Measurements from ENCODE around the genes ANOS1 and AMELX.

GRCh38 chrX:5725845-5726554, 502.7 kb downstream of the NLGN4X start:
- PRO-cap: no peak

- PRO-cap: no peak
Observed at GRCh38 chrX:6932019-6932818, 215.3 kb upstream of the STS start.

- PRO-cap: no peak
Observed at GRCh38 chrX:8731588-8732718, at the start of gene ANOS1. ANOS1 (minus strand) TSS chrX:8732137.

GRCh38 chrX:8977261-8977680, 56.7 kb downstream of the FAM9B start:
- PRO-cap: no peak

DNA sequence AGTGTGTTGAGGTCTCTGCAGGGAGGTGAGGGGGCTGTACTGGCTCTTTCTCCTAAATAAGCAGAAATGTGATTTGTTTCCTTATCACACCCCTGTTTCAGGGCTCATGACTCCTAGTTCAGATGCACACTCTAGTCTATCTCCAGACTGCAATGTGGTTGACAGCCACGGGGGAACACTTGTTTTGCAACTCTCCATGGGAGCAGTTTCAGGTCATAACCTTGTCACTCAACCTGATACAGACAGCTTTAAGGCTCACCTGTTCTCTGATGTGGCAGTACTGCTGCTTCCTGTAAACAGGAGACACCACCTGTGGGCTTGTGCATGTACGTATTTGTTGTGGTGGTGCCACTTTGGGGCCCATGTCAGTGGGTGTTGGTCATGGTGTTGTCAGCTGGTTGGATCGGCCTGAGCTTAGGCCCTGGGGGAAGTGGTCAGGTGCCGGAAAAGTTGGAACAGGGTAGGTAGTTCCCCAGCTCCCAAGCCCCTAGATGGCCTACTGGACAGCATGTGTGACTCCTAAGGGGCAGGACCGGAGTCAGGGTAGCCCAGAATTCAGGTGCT, 46.2 kb downstream of the FAM9B start:
- PRO-cap: no peak

DNA sequence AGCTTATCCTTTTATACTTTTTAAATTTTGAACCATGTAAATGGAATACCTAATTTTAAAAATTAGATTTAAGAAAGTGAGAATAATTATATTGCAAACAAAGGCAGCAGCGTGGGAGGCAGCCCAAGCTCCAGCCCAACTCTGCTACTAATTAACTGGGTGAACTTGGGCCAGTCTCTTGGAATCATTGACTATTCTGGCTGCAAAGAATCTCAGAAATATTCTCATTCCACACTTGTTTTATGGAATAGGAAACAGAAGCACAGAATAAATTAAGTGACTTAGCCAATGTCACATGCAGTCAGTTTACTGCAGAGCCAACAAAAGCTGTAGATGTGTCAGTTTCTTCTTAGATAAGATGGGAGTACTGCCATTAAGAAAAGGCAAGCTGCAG, 132.6 kb upstream of the FAM9B start:
- PRO-cap: no peak

DNA sequence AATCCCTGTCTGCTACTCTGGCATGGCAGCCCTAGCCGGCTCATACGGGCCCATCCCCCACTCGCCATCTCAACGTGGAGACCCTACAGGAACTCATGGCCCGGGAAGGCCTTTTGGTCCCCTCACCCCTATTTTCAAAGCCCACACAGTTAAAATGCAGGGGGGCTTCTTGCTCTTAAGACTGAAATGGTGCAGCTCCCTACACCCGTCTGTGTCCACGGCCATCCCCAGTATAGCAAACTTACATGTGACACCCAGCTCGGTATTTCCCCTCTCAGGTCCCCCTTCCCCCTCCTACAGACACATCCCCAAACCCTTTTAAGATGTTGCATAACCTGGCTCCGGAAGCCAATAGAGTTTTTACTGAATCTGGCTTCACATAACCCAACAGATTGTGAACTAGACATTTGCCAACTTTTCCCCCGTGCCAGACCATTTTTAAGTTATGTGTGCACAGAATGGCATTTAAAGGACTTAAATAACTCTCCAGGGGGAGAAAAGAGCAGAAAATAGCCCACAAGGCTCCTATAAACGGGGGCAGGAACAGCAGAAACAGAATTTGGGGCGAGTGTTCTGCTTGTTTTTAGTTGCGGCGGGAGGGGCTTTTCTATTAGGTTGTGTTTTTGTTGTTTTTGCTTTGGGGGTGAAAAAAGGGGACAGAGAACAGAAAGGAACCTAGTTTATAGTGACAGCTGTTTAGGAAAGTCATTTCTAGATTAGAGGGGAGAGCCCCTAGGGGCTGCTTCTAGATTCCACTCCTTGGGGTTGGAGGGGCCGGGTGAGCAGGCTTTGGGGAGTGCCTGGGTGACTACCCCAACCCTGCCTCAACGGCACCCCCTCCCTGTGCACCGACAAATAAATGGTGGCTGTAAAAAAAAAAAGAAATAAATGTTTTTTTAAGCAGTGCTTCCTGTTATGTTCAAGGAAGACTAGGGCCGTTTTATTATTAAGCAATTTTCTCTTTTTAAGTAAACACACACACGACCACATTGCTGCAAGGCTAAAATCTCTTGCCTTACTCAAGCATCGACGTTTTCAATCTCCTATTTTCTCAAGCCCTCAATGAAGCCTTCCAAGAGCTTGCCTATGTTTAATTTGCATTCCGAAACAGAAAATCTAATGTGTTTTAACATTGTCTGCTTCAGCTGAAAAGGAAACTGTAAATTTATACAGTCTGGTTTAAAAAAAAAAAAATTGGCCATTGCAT, 123.6 kb upstream of the TBL1X start:
- PRO-cap: bidirectional peak, plus-strand start at position 331 of the sequence, minus-strand start at position 234 of the sequence; unidirectional peak, plus-strand start at position 755 of the sequence; unidirectional peak, minus-strand start at position 1,021 of the sequence

- PRO-cap: no peak
Observed at GRCh38 chrX:9539569-9540492, 75.0 kb downstream of the TBL1X start.

GRCh38 chrX:9882521-9882992, 84.6 kb upstream of the CLDN34 start:
- PRO-cap: no peak

DNA sequence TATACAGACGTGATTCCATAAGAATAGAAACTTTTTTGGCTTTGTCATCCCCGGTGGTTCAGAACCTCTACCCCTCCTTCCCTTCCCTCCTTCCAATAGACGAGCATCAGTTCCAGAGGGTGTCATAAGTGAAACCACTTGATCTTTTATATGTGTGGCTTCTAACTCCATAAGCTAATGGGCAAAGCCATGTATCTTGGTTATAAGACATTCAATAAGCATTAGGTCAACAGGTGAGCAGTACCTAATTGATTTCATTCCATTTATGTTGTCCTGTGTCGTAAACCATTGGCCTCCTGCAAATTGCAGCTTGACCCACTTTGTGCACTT, 58.0 kb upstream of the CLCN4 start:
- PRO-cap: no peak

DNA sequence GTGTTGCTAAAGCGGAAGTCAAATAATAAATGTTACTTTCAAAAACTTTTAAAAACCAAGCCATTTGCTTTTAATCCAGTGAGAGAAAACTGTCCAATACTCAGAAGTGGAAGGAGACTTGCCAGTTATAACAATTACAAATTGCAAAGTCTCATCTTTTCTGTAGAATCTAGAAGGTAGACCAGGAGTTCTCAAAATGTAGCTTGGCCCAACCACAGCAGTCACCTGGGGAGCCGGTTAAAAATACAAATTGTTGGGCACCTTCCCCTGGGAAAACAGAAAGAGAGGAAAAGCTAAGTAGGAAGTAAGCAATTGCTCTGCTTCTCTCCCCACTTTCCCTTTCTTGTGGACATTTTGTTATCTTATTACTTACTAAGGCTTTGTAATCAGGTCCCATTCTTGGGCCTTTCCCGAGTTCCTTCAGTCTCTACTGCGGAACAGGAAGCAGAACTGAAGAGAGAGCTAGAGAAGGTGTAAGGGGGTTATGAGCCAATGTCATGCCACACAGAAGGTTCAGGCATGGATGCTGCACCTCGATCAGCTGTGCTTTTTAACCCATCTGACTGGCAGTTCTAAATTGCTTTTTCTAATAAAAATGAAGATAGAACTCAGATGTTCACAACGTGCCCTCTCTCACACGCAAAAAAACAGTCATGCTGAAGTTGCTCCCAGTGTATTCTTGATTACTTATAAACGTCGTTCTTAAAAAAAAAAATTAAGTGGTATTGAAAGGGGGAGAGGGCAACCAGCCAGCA, 83.7 kb downstream of the MID1 start:
- PRO-cap: no peak

GRCh38 chrX:10755545-10756229, 135.3 kb upstream of the MID1 start:
- PRO-cap: no peak

GRCh38 chrX:10769309-10769530, 148.8 kb upstream of the MID1 start:
- PRO-cap: no peak

GRCh38 chrX:11203937-11204541, 89.2 kb upstream of the AMELX start:
- PRO-cap: no peak

GRCh38 chrX:11292998-11293466, at the start of gene AMELX:
AMELX (plus strand) TSS chrX:11293413.
- PRO-cap: no peak

GRCh38 chrX:11295165-11295982, 2.2 kb downstream of the AMELX start:
- PRO-cap: no peak

DNA sequence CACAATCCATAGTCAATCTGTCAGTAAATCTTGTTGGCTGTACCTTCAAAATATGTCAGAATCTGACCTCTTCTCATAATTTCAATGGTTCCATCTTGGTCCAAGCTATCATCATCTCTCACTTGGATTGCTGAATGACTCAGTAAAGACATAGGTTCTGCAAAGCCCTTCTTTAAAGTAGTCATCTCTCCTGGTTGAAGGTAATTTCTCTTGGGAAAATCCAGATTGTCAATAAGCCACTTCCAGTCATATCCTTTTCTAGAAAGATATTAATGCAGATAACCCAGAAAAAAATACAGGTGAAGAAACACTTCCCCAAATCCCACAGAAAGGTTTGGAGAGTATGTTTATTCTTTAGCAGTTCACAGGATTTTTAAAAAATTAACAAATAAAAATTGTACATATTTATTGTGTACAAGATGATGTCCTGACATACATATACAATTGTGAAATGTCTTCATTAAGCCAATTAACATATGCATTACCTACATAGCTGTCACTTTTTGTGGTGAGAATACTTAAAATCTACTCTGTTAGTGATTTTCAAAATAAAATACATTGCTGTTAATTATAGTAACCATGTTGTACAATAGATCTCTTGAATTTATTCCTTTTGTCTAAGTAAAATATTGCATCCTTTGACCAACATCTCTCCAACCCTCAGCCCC, 23.0 kb downstream of the AMELX start:
- PRO-cap: no peak

- PRO-cap: no peak
Observed at GRCh38 chrX:11424168-11425284, 131.3 kb downstream of the AMELX start.

- PRO-cap: no peak
Observed at GRCh38 chrX:11663765-11664858, 1.6 kb downstream of the ARHGAP6 start.

- PRO-cap: no peak
Observed at GRCh38 chrX:11941167-11941484, 183.1 kb downstream of the MSL3 start.

All from SUDHL5 (cell line).